ENCODE results near the genes ATP5PB and CAPZA1.

GRCh38 chr1:110209369-110209810, 724 bp upstream of the KCNC4 start:
- CAGE, long polyA plus RNA = no peak
- RRBS = no CpG with 5 or more reads among the region's 15 CpGs

DNA sequence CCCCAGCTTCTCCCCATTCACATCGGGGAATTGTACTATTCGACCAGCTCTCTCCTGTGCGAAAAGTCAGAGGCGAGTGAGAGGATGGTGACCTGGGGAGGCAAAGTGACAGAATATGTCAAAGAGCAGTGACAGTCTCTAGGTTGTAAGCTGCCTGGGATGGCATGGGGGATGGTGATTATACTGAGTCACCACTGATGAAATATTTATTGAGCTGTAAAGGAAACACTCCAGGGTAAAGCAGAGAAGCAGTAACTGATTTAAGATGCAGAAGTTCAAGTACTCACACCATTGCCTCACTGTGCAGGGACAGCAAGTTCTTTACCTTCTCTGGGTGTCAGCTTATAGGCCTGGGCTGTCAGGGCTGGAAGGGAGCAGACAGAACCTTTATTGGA, 46.8 kb upstream of the RBM15 start:
- CAGE, long polyA plus RNA = no peak
- RRBS = no CpG with 5 or more reads among the region's 4 CpGs

DNA sequence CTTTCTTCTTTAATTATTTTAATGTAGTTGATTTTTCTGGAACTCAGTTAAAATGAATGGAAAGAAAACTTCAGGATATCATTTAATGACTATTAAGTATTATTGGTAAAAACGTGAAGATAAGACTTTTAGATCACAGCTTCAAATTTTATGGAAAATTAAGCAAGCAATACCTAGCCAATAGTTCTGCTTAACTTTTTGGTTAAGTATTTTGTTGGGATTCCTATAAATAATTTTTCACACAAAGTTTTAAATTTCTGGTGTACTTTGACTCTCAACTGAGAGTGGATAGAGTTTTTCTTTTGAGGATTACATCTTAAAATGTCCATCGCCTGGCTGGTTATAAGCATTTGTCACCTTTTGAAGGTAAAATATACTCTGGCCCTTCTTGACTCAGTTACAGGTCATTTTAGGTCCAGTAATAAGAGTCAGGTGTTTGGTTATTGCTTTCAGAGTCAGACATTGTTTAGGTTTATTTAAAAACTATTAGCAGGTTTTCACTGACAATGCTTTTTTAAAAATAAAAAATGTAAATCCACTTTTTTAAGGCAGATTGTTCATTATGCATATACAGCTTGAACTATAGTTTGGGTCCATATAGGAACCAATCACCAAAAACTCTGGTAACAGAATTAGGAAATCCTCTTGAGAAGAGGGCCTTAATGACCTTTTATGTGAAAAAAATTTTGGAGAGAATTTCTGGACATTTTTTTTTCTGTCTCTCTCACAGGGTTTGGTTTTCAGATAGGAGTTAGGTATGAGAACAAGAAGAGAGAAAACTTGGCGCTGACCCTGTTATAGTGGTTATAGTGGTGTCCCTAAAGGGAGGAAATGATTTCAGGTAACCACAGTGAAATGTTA, 5.9 kb downstream of the RBM15 start:
- CAGE, long polyA plus RNA = no peak
- RRBS = no CpG with 5 or more reads among the region's 3 CpGs

- CAGE, long polyA plus RNA = no peak
- RRBS = no CpG with 5 or more reads among the region's 4 CpGs
Measured at GRCh38 chr1:110466902-110467129, 15.9 kb downstream of the PROK1 start.

DNA sequence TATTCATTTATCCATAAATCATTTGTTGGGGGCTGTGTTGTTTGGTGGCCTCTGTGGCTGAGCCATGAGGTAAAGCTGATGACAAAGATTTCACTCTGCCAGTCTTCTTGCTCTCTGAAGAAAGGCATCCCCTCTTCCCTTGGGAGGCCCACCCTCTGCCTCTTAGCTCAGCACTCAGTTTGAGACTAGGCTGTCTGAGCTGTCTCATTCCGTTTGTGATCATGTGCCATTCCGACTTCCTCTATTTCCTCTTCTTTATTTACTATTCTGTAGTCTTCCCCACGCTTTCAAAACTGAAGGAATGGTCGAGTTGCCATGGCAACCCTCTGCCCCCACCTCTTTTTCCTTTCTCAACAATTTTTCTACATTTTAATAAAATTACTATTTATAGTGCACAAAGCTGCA, 30.9 kb downstream of the KCNA3 start:
- CAGE, long polyA plus RNA = no peak
- RRBS = no CpG with 5 or more reads among the region's 4 CpGs

GRCh38 chr1:111132206-111132796, 7.6 kb downstream of the DRAM2 start:
- CAGE, long polyA plus RNA = no peak
- RRBS = no CpG with 5 or more reads among the region's 3 CpGs

DNA sequence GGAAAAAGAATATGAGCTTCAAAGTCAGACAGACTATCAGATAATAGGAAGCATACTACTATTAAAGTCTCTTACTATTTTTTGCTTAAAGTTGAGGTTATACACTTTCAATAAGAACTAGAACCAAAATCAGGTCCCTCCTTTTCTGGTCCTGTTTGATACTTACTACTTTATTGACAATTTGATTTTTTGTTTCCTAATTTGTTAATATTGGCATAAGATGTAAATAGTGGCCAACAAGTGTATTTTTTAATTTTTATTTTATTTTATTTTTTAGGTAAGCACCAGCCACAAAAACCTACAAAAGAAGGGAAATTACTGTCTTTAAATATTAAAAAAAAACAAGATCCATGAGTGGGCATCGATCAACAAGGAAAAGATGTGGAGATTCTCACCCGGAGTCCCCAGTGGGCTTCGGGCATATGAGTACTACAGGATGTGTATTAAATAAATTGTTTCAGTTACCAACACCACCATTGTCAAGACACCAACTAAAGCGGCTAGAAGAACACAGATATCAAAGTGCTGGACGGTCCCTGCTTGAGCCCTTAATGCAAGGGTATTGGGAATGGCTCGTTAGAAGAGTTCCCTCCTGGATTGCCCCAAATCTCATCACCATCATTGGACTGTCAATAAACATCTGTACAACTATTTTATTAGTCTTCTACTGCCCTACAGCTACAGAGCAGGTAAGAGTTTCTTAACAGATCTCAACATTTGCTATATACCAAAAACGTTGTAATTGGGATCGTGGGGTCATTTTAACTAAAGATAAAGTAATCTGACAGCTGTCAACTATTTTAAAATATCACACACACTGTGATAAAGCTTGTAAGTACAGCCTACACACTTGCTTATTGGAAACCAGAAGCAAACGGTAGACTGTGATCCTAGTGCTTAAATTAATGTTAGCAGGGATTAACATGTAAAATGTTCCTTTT, 7.6 kb downstream of the CEPT1 start:
- CAGE, long polyA plus RNA = no peak
- RRBS = no CpG with 5 or more reads among the region's 9 CpGs

- CAGE, long polyA plus RNA = no peak
- RRBS = no CpG with 5 or more reads among the region's 1 CpG
Measured at GRCh38 chr1:111194005-111194468, 6.4 kb downstream of the DENND2D start.

GRCh38 chr1:111435443-111435855, 7.9 kb upstream of the OVGP1 start:
- CAGE, long polyA plus RNA = no peak
- RRBS = no CpG with 5 or more reads among the region's 8 CpGs

- CAGE, long polyA plus RNA = no peak
- RRBS = no CpG with 5 or more reads among the region's 13 CpGs
Measured at GRCh38 chr1:111449378-111449624, at the start of gene ATP5PB. ATP5PB (plus strand) TSS chr1:111449464.

GRCh38 chr1:111470858-111471630, 2.7 kb upstream of the C1orf162 start:
- CAGE, long polyA plus RNA = no peak
- RRBS = no CpG with 5 or more reads among the region's 4 CpGs

DNA sequence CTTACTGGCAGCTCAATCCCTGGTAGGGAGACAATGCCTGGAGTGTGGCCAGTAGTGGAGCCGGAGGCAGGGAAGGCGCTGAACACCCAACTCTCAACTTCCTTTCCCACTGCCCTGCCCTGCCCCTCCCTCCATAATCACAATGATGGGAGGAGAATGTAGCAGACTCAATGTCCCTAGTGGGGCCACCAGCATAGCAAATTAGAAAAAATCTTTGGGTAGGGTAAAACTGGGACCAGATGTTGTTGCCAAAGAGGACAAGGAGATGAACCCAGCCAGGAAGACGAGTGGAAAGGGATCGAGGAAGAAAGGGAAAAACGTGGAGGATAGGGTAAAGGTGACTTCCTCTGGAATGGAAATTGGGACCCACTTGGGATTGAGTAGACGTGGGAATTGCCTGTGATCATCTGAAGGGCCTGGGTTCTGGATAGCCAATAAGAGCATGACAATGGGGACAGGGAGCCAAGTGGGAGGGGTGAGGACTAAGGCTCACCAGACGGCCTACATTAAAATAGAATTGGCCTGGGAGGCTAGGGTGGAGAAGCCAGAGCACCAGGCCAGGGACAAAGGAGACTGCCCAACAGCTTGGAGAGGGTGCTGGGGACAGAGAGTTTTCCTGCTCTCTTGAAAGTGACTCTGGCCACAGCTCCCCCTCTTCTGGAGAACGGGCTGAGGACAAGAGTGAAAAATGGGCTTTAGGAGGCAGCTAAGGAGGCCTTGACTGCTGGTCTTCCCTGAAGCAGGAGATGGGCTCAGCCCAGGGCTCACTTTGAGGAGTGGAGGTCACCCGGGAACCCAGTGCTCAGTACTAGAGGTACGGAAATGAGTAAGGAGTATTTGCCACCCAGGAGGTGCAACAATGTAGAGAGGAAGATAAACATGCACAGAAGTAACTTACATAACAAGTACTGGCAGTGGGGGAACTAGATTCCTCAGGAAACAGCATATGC, 18.9 kb downstream of the INKA2 start:
- CAGE, long polyA plus RNA = no peak
- RRBS = no CpG with 5 or more reads among the region's 10 CpGs

- CAGE, long polyA plus RNA = no peak
- RRBS = no CpG with 5 or more reads among the region's 5 CpGs
Measured at GRCh38 chr1:111743610-111744370, 4.6 kb upstream of the INKA2 start.

DNA sequence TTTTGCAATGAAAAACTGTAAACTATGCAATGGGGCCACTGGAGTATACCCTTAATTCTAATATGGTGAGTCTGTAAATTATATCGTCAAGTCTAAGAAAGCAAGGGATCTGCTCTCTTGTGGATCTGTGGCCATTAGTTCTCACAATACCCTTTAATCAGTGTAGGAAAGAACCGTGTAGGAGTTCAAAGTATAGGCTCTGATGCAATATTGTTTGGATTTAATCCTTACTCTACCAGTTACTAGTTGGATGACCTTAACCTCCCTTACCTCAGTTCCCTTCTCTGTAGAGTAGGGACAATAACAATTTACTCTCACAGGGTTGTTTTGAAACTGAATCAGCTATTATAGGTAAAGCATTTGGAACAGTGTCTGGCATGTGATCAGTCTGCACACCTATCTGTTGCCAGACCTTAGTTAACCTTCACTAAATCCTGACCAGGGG, 106.8 kb downstream of the DDX20 start:
- CAGE, long polyA plus RNA = no peak
- RRBS = no CpG with 5 or more reads among the region's 2 CpGs

GRCh38 chr1:111904342-111905386, 84.8 kb downstream of the KCND3 start:
- CAGE, long polyA plus RNA = no peak
- RRBS = 77% methylated on average over 3 of the region's 21 CpGs

- CAGE, long polyA plus RNA = no peak
- RRBS = no CpG with 5 or more reads among the region's 2 CpGs
Measured at GRCh38 chr1:111948553-111948960, 40.9 kb downstream of the KCND3 start.

- CAGE, long polyA plus RNA = no peak
- RRBS = no CpG with 5 or more reads among the region's 6 CpGs
Measured at GRCh38 chr1:112056290-112056894, 66.9 kb upstream of the KCND3 start.

DNA sequence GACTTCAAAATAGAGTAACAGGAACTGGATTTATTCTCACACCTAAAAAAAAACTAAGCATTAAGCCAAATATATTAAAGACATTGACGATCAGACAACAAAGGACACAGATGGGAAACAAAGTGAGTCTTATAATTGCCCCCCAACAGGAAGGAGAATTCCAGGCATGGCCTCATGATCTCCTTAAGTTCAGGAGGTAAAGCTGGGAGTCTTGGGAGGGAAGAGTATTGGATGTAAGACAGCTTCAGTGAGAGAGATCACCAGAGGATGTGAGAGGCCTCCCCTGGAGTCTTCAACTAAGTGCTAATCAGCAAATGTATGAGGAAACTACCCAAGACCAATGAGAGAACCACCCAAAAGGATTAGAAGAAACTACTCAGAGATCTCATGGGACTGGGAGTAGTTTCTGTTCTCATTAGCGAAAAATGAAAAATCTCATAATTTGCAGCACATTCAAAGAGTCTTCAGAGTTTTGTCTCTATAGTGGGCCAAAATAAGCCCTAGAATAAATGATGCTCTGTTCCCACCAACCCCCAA, 36.7 kb upstream of the WNT2B start:
- CAGE, long polyA plus RNA = no peak
- RRBS = no CpG with 5 or more reads among the region's 2 CpGs

GRCh38 chr1:112606210-112607270, 12.4 kb downstream of the ST7L start:
- CAGE, long polyA plus RNA = no peak
- RRBS = no CpG with 5 or more reads among the region's 2 CpGs

- CAGE, long polyA plus RNA = no peak
- RRBS = under 1% methylated on average over 9 of the region's 34 CpGs
Measured at GRCh38 chr1:112619575-112619989, at the start of gene CAPZA1. CAPZA1 (plus strand) TSS chr1:112619832.

Measured in mammary epithelial cell (primary cell).